Cardiac fibroblast (primary cell): ENCODE data around the genes SEC23IP and ATE1.

DNA sequence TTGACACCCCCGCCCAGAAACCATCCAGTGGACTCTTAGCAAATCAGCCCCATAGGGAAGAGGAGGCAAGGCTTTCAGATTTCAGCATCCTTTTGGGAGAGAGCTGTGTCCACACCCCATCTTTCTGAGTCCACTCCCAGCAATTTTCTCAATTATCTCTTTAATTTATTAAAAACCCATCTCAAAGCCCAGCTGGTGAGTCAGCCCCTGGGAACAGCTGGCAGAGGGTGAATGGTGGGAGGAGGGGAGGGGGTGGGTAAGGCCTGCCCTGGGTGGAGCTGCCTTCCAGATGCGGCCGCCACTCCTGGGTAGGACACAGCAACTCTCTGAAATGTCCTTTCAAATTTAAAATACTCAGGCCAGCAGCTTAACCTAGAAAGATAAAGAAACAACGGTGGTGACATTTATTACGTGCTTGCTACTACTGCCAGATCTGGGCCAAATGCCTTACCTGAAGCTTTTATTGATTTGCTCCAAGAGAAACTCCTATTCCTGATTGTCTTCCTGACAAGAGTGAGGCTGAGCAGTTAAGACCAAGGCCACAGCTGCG lies 120.5 kb downstream of the RGS10 start:
- RRBS, result no CpG with 5 or more reads among the region's 6 CpGs

GRCh38 chr10:119436593-119437267 lies 105.8 kb downstream of the RGS10 start:
- RRBS, result no CpG with 5 or more reads among the region's 18 CpGs

- RRBS, result no CpG with 5 or more reads among the region's 14 CpGs
Measured at GRCh38 chr10:119449991-119450587, 92.4 kb downstream of the RGS10 start.

DNA sequence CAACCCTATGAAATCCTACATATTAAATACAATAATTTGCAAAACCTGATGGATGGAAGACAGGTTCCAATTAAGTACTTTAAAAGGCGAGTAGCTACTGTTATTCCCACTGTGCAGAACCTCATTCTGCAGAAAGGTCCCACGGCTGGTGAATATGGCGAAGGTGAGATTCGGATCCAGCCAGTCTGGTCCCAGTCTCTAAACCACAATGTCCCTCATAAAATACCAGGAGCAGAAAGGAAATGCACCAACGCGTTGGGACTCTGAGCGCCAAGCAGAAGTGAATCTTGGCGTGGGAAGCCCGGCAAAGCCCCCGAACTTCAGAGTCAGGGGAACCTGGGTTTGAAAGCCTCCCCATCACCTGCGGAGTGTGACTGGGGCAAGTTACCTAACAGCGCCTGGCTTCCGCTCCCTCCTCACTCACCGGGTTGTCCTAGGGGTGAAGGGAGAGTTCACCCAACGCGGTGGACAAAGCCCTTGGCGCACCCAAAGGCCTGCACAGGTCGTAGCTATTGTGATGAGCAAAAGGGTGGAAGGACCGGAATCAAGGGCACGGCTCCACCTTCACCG lies 1.1 kb downstream of the RGS10 start:
- RRBS, result no CpG with 5 or more reads among the region's 21 CpGs

- RRBS, result no CpG with 5 or more reads among the region's 4 CpGs
Measured at GRCh38 chr10:119597667-119597932, 836 bp upstream of the TIAL1 start.

- RRBS, result no CpG with 5 or more reads among the region's 16 CpGs
Measured at GRCh38 chr10:119655362-119656324, 4.5 kb downstream of the BAG3 start.

DNA sequence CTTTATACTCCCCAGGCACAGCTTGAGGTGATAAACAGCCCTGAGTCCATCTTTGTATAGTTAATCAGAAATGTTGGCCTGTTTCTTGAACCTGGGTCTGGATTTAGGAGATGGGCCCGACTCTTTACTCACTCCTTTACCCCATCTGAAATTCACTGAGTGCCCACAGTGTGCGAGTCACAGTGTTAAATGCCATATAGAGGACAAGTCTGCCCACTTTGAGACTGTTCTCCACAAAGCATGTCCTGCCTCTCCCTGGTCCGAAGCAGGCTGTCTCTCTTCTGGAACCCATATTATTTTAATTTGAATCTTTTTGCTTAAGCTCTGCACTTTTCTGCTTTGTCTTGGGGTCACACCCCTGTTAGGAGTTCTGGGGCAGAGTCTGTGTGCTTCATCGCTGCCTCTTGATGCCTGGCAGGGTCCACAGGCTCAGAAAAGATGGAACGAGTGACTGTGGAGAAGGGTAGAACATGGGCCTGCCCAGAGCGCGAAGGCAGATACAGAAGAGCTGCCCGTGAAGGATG lies 5.9 kb downstream of the BAG3 start:
- RRBS, result no CpG with 5 or more reads among the region's 8 CpGs

DNA sequence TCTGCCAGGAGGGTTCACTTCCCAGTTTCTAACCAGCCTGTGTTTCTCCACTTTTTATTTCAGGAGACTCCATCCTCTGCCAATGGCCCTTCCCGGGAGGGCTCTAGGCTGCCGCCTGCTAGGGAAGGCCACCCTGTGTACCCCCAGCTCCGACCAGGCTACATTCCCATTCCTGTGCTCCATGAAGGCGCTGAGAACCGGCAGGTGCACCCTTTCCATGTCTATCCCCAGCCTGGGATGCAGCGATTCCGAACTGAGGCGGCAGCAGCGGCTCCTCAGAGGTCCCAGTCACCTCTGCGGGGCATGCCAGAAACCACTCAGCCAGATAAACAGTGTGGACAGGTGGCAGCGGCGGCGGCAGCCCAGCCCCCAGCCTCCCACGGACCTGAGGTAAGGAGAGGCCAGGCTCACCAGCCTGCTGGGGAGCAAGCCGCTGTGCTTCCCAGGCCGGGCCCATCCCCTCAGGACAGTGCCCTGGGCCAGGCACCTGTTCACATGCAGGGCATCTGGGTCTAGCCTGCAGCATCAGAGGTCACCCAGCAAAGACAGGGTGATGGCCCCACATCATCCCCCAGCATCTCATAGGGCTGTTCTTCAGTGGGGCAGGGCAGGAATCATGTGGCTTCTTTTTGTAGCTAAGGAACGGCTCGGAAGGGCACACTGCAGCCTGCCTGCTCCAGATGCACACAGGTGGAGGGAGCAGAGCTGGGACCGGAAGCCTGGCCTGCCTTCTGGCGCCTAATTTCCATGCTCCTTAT lies 18.8 kb downstream of the BAG3 start:
- RRBS, result no CpG with 5 or more reads among the region's 20 CpGs

DNA sequence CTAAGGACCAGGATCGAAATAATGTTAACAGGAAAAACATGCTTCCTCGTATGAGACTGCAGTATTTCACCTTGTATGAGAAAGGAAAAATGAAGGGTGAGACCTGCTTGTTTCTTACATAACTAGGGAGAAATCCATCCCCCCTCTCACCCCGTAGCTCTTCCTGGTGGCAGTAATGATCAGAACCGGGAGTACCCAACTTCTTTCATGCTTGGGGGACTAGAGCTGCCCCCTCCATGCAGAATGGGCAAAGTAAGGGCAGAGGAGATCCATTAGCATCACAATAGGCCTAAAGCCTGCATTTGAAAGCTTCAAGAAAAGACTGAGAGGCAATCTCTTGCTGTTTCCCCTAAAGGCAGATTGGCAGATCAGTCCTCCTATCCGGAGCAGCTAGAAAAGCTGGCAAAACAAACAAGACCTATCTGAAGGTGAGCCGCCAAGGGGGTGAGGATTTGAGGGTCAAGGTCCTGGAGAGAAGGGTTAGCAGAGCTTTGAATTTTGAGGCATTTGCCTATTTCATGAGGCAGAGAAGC lies 36.1 kb downstream of the BAG3 start:
- RRBS, result no CpG with 5 or more reads among the region's 6 CpGs

DNA sequence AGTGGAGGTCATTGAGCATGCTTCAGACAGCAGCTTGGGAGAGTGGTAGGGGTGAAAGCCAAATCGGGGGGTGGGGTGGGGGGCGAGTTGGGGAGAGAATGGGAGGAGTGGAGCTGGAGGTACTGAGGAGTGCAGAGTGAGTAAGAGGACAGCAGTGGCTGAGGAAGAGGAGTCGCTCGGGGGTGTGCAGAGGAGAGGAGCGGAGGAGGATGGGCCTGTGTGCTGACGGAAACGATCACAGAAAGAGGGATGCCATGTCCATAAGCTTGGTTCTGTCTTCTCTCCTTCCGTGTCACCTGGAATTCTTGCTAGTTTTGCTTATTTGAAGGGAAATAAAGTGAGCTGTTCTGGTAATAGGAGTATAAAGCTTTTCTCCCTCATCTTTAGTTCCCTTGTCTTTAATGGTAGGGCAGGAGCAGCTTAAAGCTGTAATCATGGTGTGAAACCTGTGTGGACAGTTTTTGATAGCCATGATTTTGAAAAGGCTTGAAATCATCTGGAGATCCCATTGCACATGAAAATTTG lies 64.2 kb downstream of the INPP5F start:
- RRBS, result no CpG with 5 or more reads among the region's 8 CpGs

DNA sequence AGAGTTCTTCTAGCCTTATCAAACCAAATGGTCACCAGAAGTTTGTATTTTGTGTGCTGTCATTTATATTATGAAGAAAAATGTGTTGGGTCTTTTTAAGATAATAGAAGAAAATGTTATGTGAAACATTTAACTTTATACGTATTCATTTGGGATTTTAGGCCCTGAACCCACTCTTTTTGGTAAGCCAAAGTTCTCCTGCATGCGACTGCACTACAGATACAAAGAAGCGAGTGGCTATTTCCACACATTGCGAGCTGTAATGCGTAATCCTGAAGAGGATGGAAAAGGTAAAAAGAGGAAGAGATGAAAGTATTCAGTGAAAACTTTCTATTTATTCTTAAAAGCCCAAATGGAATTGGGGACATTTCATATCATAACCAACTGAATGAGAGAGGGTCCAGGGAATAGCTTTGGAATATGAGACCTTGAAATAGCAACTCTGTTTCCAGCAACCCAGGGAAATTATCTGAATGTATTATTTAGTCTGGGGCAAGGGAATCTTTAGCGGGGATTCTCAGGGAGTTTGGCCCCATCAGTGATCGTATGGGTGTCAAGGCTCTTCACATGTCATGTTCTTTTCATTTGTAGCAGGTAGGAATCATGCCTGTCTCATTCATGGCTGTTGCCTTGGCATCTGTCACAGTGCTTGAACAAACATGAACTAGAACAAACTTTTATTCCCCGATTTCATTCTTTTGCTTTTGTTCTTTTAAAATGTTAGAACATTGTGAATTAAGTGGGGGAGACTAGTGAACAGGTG lies 49.6 kb downstream of the MCMBP start:
- RRBS, result no CpG with 5 or more reads among the region's 8 CpGs

DNA sequence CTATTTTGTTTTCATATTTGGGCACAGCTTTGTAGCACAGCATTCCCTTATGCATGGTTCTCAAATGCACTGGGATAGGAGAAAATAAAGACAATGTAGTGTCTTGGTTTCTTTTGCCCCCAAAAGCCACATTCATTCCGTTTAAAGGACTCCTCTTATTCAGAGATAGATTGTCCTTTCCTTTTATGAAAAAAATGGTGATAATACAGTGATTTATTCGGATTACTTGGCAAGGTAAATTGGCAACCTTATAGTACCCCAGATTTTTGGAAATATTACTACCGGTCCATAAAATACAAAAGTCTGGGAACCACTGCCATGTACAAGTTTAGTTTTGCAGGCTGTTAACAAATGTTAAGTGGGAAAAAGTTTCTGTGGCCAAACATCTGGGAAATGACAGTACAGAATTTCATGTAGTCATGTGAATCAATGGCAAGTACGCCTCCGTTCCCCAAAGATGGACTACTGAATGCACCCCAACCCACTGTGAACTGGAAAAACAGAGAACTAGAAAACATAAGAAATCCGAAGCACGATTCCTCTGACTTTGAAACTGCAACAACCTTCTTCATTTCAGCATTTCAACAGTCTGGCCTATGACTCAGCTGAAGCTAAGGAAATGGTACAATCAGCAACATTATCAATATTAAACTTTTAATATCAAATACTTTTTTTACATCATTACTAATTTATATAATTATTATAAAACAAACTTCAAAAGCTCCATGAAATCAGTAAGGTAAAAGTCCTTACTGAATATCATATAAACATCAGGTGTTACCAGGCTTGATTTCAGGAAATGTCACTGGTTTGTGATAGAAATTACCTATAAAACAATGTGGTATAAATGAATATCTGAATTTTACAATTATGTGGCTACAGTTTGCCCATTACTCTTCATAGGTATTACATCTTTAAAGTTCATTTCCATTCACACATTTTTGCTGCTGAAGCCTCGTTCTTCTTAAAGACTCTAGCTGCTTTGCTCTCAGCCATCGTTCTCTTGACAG lies 41.8 kb downstream of the MCMBP start:
- RRBS, result no CpG with 5 or more reads among the region's 9 CpGs

DNA sequence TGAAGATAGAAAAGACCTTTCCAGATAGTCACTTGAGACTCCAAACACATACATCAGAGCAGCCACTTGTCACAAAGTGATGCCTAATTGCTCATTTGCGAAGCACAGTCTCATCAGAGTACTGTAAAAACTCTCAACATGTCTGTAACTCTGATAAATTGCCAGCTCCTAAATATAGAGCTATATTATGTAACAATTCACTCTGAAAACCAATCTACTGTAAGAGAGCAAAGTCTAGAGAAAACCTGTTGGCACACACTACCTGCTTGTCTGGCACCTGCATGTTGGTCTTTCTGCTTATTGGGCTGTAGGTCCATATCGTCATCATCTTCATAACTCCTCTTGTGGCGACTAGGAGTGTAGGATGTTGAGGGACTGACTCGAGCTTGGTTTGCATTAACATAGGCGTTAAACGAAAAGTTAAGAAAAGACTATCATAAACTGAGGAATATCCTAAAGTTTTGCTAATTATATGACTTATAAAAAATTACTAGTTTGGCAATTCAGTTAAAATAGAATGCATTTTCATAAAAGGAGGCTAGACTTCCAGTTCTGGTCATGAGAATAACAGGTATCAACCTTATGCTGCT lies 19.8 kb downstream of the MCMBP start:
- RRBS, result no CpG with 5 or more reads among the region's 6 CpGs

DNA sequence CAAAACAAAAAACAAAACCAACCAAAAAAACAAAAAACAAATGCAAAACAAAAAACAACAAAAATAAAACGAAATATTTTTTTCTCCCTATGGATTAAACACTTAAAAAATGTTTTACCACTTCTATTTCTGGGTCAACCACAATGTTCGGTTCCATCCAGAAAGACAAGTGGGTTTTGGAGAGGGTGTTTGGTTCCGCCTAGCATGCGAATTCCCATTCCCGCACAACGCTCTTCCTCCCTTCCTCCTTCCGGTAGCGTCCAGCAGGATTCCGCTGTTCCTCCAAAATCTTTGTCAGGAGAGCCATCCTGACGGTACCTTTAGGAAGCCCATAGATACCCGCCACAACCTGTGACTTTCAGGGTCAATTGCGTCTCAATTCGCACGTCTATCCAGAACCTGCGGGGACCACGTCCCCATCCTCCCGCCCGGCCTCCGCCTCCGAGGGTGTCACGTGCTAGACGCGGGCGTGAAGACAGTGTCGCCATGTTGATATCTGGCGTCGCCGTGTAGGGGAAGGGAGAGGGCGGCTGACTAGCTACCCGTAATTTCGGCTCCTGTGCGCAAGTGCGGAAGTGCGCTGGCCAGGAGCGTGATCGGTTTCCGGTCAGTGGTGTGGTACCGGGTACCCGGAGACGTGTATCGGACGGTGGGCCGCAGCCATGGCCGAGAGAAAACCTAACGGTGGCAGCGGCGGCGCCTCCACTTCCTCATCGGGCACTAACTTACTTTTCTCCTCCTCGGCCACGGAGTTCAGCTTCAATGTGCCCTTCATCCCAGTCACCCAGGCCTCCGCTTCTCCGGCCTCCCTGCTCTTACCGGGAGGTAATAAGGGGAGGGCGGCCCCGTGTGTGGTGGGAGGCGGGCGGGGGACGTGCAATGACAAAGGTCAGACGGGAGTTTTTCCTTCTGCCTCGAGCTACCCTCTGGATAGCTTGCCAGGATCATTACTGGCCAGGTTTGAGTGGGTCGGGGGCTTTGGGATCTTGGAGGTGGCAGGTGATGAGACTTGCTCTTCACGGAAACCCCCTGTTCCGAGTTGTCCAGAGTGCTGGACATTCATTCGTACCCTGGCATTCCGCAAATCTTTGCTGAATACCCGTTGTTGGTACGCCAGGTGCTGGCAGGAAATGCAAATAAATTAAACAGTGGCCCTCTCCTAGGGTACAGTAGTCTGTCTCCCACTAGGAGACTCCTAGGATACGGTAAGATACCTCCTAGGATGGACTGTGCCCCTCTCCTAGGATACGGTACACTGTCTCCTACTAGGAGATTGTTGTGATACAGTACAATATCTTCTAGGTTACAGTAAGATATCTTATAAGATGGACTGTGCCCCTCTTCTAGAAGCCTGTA lies at the start of gene SEC23IP:
Gene SEC23IP (plus strand): TSS at position 610 of the 1,356 bp plus-strand sequence.
- RRBS, result no CpG with 5 or more reads among the region's 70 CpGs

- RRBS, result no CpG with 5 or more reads among the region's 11 CpGs
Measured at GRCh38 chr10:120880109-120880719, 29.1 kb downstream of the WDR11 start.

GRCh38 chr10:121043434-121044095 lies 192.4 kb downstream of the WDR11 start:
- RRBS, result no CpG with 5 or more reads among the region's 13 CpGs

- RRBS, result no CpG with 5 or more reads among the region's 12 CpGs
Measured at GRCh38 chr10:121530853-121531720, 67.2 kb downstream of the FGFR2 start.

- RRBS, result no CpG with 5 or more reads among the region's 10 CpGs
Measured at GRCh38 chr10:121709624-121710172, 111.5 kb upstream of the FGFR2 start.

DNA sequence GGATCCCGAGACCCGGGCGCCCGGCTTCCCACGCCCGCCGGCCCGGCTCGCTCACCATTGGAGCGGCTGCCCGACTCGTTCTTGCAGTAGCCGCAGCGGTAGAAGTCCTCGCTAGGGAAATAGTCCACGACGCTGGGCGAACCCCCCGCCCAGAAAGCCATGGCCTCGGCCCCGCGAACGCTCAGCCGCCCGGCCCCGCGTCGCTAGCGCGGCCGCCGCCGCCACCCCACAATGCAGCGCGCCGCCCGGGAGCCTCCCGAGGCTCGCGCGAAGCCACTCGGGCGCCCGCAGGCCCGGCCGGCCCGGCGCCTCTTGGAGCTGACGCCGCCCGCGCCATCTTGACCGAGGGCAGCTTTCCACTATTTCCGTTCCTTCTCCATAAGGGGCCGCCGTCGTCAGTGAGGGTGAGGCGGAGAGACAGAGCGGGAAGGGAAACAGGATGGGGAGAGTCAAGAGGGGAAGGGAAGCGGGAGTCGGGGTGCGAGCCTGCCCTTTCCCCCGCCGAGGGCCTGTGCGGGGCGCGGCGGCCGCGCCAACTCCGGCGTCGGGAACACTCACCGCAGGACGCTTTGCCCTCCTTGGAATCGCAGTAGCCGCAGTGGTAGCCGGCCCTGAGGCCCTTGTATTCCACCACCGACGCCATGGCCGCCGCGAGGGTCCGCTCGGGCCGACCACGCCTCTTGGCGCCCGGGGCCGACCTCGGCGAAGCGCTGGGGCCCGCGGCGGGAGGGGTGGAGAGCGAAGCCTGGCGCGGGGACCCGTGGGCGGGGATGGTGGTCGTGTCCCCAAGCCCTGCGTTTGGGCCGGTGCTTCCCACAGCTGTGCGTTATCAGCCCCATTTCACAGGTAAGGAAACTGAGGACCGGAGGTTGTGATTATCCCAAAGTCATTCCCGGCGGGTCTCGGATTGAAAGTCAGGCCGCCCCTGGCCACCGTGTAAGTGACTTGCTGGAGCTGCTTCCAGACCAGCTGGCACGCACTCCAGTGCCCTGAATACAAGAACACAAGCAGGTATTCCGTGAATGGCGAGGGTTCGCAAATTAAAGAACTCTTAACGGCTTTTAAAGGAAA lies at the start of gene ATE1:
Gene ATE1 (minus strand): TSS at position 243 of the 1,071 bp plus-strand sequence.
- RRBS, result 1% methylated on average over 42 of the region's 116 CpGs